Cardiac muscle cell (in vitro differentiated cells and primary cell): ENCODE measurements around a stretch of chr12.

DNA sequence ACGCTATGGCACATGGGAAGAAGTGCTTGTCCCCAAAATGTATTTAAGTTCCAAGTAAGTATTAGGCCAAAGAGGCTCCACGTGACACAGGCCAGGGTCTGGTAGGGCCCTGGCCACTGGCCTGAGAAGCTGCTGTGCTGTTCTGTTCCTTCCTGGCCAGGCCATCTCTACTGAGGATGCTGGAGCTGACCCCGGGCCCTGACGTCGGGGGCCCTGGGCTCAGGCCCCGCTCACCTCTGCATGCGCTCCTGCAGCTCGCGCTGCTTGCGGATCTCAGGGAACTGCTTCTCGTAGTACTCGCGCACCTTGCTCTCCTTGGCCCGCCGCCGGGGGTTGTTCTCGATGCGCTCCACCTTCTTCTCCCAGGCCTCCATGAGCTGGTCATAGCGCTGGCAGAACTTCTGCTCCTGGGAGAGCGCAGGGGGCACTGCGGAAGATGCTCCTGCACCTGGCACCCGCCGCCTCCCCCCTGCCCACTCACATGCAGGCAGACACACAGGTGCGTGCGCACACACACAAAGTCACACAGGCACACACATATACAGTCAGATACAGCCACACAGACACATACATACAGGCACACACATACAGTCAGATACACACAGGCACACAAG lies 135.6 kb downstream of the RFLNA start:
- RAMPAGE, long total RNA, result no peak
- RRBS, result no CpG with 5 or more reads among the region's 25 CpGs

GRCh38 chr12:124557117-124557738 lies 10.2 kb downstream of the NCOR2 start:
- RAMPAGE, long total RNA, result no peak
- RRBS, result no CpG with 5 or more reads among the region's 15 CpGs

DNA sequence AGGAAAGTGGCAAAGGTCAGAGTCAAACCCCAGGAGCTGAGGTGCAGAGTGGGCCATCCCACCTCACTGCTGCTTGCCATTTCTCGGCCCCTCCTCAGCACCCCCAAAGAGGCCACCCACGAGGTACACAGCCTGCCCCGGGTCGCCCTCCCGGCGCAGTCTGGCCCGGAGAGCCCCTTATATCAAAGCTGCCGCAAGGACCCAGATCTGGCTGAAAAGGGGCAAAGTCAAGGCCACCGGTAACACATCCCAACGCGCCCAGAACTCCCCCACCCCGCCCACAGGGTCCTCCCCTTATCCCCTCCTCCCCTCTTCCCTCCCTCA lies 1.6 kb downstream of the NCOR2 start:
- RAMPAGE, long total RNA, result no peak
- RRBS, result 6% methylated on average over 3 of the region's 12 CpGs

DNA sequence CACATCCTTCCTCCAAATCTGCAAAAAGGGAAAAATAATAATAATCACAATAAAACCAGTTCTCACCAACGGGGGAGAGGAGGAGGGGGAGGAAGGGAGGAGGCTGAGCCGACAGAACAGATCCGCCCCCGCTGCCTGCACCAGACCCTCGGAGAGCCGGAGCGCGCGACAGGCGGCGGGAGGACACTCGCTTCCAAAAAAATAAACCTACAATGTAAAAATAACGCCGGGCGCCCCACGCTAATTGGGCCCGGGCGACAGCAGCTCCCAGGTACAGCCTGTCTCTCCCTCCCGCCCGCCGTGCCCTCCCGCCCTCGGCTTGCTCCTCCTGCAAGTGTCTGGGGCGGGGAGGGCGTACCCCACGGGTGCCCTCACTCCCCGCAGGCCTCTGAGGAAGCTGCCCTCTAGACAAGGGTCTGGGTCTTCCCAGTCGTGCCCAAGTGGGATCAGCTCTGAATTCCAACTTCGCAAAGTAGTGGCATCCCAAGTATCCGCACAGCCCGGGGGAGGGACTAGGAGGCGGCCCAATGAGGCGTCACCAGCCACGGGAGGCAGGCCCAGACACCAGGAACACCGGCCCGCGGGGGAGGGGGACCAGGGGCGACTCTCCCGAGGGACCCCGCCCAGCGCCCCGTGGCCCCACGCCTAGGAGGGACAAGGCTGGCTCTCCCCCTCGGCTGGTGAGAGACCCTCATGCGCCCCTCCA lies 1.1 kb downstream of the NCOR2 start:
- RAMPAGE, long total RNA, result no peak
- RRBS, result 3% methylated on average over 14 of the region's 45 CpGs

GRCh38 chr12:124566848-124566946 lies 715 bp downstream of the NCOR2 start:
- RAMPAGE, long total RNA, result no peak
- RRBS, result no CpG with 5 or more reads among the region's 7 CpGs

DNA sequence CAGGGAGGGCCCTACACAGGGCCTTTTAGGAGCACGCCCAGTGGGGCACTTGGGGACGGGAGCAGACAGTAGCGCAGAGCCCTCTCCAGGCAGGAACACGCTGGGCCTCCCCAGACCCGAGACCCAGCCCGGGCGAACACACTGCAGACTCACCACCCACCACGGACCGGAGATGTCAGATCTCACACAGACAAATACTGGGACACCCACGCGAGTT lies 529 bp upstream of the NCOR2 start:
- RAMPAGE, long total RNA, result no peak
- RRBS, result 4% methylated on average over 5 of the region's 11 CpGs

- RAMPAGE, long total RNA, result no peak
- RRBS, result no CpG with 5 or more reads among the region's 8 CpGs
These were observed 14.7 kb upstream of the NCOR2 start for GRCh38 chr12:124582132-124582544.

GRCh38 chr12:124586562-124586936 lies 19.1 kb upstream of the NCOR2 start:
- RAMPAGE, long total RNA, result no peak
- RRBS, result no CpG with 5 or more reads among the region's 7 CpGs

GRCh38 chr12:124608789-124609569 lies 41.6 kb upstream of the NCOR2 start:
- RAMPAGE, long total RNA, result no peak
- RRBS, result no CpG with 5 or more reads among the region's 29 CpGs

DNA sequence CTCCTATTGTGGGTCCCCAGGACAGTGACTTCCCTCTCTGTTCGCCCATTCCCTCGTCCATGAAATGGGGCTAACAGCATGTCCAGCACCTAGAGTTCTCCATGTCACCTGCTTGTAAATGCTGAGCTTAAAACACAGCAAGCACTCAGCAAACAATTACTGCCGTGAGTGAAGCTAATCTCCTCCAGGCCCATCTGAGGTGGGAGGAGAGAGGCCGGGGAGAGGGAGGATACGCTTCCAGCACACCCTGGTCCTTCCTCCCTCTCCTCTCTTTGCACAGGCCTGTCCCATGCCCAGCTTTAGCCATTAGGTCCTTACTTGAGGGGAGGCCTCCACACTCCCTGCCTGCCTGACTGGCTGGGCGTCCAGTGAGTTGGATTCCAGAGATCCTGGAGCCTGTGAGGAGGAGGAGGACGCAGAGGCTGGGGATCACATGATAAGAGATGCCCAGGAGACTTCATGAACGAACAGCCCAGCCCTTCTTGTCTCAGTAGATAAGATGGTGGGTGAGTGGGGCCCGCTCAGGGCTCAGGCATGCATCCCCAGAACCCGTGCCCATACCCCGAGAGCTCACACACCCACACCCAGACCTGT lies 65.1 kb upstream of the NCOR2 start:
- RAMPAGE, long total RNA, result no peak
- RRBS, result no CpG with 5 or more reads among the region's 11 CpGs

DNA sequence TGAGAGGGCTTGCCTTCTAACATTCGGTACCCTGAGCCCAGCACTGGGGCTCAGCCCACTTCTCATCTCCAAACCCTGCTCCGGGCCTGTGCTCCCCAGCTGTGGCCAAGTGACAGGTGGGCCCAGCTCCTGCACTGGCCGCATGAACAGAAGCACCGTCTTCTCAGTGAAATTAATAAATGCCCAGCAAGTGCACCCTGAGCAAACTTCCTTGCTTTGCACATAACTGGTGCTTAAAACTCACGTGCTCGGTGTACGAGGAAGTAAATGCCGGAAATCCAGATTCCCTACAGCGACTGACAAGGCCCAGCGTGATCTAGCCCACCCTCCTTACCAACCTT lies 115.1 kb upstream of the NCOR2 start:
- RAMPAGE, long total RNA, result no peak
- RRBS, result no CpG with 5 or more reads among the region's 10 CpGs

GRCh38 chr12:124683098-124683653 lies 115.8 kb upstream of the NCOR2 start:
- RAMPAGE, long total RNA, result no peak
- RRBS, result no CpG with 5 or more reads among the region's 12 CpGs

DNA sequence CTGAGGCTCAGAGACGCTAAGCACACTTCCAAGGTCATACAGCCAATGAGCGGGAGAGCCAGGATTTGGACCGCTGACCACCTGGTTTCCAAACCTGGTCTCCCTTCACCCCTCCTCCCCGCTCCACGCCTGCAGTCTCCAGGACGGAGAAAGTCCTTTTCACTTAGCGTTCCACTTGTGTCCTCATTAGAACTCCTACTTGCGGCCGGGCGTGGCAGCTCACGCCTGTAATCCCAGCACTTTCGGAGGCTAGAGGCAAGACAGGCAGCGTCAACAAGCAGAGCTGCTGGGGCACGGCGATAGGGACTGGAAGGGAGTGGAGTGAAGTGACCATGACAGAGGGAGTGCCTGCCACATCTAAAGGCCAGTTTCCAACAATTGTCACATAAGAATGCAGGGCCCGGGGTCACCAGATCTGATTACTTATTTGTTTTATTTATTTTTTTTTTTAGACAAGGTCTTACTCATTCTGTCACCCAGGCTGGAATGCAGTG lies 132.5 kb upstream of the NCOR2 start:
- RAMPAGE, long total RNA, result no peak
- RRBS, result no CpG with 5 or more reads among the region's 16 CpGs

GRCh38 chr12:124720189-124721150 lies 143.2 kb downstream of the SCARB1 start:
- RAMPAGE, long total RNA, result no peak
- RRBS, result no CpG with 5 or more reads among the region's 19 CpGs

DNA sequence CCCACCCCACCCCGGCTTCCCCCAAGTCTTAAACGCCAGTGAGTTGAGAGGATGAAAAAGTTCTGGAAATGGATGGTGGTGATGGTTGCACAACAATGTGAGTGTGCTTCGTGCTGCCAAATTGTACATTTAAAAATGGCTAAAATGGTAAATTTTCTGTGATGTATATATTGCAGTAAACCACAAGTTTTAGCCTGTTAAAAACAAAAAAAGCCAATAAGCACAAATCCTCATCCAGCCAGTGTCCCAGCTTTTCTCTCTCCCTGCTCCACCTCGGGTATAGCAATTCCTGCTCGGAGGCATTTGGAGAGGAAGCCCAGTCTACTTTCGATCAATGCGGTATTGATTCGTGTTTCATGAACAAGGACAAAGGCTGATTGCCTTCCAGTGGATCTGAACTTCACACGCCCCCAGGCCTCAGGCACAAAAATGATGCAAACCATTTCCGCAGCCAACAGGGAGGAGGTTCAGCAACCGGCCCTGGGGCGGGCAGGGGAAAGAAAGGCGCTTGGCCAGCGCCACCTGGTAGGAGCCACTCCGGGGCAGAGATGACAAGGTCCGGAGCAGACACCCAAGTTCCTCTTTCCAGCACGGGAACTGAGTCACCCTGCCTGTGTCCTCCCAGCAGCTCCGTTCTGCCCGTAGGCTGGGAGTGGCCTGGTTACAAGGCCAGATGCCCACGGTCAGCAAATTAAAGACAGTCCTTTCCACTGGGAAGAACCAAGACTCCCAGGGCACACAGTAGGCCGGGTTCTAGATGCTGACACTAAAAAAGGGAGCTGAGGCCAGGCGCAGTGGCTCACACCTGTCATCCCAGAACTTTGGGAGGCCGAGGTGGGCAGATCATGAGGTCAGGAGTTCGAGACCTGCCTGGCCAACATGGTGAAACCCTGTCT lies 136.5 kb downstream of the SCARB1 start:
- RAMPAGE, long total RNA, result no peak
- RRBS, result 47% methylated on average over 6 of the region's 24 CpGs

DNA sequence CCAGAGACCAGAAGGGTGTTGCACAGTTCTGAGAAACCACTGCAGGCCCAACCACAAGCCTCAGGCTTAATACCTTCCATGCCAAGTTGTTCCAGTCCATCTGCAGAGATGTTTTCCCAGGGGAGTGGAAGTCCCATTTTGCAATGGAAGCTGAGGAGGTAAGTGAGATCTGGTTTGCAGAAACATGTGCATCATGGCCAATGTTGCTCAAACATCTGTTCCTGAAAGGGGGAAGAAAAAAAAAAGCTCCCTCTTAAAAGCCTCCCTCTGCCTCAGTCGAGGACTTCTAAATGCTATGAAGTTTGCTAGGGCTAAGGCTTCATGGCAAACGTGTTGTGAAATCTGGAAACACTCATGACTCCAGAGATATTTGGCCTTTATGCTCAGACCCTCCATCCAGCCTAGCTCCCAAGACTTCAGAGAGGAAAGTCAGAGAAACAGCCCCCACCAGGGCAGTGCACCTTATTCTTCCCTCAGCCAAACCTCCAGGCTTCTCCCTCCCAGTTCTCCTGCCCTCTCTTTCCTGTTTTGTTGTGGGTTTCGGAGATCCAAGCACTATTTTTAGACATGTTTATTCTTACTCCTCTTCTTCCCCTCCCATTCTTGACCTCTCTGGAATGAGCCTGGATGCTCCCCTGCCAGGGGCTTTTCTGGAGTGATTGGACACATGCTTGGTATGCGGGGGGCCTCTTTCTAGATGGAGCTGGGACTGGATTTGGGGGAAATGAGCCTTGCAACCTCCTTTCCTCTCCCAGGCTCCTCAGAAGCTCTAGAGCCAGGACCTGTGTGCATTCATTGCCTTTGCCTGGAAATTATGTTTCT lies 98.4 kb downstream of the SCARB1 start:
- RAMPAGE, long total RNA, result no peak
- RRBS, result no CpG with 5 or more reads among the region's 4 CpGs

DNA sequence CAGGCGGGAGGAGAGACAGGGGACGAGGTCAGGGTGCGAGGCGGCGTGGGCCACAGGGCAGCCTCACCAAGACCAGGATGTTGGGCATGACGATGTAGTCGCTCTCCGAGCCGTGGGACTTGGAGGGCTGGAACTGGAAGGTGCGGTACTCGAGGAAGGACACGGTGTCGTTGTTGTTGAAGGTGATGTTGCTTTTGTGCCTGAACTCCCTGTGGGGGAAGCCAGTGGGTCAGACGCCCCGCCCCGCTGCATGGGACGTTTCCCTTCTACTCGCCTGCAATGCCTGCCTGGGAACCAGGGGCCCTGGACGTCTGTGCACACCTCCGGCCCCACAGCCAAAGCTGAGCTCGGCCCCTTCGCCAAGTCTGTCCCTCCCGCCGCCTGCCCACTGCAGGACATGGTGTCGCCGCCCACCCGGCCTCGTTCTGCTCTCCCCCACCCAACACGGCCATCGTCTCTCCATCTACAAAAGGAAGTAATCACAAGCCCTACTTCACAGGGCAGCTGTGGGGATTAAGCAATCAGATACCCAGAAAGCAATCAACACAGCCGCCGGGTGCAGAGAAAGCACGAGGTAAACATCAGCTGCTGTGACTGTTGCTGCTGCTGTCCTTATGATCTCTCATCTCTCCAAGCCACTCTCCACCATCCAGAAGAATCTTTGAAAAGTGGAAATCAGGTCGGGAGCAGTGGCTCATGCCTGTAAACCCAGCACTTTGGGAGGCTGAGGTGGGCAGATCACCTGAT lies 48.6 kb downstream of the SCARB1 start:
- RAMPAGE, long total RNA, result no peak
- RRBS, result 66% methylated on average over 8 of the region's 34 CpGs

GRCh38 chr12:124831502-124832299 lies 32.0 kb downstream of the SCARB1 start:
- RAMPAGE, long total RNA, result no peak
- RRBS, result 90% methylated on average over 3 of the region's 18 CpGs

DNA sequence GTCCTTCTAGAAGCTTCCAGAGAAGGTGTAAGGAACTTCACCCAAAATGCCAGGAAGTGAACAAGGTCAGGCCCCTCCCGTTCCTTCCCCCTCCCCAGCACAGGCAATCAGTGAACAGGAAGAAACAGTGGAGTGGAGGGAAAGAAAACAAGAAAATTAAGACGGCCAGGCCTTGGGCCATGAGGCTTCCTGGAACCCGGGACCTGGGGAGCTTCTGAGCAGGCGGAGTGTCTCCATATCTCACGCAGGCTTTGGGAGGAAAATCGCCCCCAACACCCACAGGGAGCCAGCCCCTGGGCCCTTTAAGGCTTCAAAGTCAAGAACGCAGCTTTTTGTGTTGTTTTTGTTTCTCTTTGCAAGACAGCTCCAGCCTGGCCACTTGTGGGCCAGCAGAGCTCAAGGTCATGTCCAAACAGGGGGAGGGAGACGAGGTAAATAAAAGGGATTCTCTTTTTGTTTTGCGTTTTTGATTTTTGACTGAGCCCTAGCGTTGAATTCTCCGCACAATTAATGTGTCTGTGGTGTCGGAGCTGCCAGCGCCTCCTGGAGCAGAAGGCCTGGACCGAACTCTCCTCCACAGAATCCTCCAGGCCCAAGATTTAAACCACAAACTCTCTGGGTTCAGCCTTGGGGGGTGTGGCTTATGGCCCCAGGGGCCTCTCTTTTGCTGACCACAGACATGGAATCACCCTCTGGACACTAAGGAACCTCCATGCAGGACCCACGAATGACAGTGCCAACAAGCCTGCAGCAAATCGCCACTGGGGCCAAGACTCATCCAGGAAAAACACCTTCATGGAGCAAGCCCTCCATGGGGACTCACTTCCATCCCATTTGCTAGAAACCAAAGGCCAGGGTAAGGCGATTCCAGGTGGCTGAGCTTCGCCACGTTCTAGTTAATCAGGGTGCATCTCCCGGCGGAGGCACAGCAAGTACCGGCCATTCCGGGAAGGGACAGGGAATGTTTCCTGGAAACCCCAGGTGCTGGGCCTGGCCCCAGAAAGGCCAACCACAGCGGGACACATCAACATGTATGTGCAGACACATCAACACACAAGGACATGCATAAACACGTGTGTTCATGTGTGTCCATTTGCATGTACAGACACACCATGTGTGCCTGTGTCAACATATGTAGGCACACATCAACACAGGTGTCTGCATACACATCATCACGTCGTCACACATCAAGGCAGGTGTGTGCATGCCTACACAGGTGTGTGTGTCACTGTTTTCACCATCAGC lies 8.1 kb downstream of the SCARB1 start:
- RAMPAGE, long total RNA, result no peak
- RRBS, result no CpG with 5 or more reads among the region's 27 CpGs

- RAMPAGE, long total RNA, result no peak
- RRBS, result no CpG with 5 or more reads among the region's 3 CpGs
These were observed 3.1 kb downstream of the UBC start for GRCh38 chr12:124911396-124911652.